Measurements from ENCODE around the gene CYP26B1.

DNA sequence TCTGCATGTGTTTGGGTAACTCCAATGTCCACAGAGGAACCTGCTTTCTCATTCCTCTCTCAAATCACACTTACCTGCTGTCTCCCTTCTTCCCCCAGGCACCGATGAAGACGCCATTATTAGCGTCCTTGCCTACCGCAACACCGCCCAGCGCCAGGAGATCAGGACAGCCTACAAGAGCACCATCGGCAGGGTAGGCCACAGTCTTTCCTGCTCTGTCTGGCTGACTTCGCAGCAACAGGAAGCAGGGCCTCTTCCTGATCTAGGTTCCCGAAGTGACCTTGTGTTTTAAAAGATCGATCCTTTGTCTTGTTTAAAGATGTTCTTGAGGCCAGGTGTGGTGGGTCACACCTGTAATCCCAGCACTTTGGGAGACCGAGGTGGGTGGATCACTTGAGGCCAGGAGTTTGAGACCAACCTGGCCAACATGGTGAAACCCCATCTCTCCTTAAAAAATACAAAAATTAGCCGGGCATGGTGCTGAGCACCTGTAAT is 25.0 kb upstream of the GMCL1 start:
- RRBS = no CpG with 5 or more reads among the region's 12 CpGs

- RRBS = no CpG with 5 or more reads among the region's 6 CpGs
These were observed 19.0 kb upstream of the GMCL1 start for GRCh38 chr2:69810441-69810798.

DNA sequence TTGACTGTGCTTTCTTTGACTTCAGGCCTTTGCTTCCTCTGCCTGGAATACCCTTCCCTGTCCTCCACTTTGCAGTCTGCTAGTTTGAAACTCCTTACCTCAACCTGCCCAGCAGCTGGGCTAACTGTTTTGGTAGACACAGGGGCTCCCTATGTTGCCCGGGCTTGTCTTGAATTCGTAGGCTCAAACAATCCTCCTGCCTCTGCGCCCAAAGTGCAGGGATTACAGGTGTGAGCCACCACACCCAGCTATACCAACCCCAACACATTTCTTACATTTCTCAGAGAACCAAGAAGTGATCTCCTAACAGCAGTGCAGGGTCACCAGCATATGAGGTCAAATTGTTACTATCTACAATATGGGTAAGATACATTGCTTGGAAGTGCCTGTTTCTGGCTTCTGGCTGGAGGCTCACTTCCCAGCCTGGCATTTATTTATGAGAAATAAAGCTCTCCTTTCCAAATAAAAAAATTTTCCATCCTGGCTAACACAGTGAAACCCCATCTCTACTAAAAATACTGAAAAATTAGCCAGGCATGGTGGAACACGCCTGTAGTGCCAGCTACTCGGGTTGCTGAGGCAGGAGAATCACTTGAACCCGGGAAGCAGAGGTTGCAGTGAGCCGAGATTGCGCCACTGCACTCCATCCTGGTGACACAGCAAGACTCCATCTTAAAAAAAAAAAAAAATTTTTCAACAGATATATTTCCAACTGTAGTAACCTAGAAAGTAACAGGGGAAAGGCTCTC is 6.3 kb upstream of the PCBP1 start:
- RRBS = no CpG with 5 or more reads among the region's 8 CpGs

DNA sequence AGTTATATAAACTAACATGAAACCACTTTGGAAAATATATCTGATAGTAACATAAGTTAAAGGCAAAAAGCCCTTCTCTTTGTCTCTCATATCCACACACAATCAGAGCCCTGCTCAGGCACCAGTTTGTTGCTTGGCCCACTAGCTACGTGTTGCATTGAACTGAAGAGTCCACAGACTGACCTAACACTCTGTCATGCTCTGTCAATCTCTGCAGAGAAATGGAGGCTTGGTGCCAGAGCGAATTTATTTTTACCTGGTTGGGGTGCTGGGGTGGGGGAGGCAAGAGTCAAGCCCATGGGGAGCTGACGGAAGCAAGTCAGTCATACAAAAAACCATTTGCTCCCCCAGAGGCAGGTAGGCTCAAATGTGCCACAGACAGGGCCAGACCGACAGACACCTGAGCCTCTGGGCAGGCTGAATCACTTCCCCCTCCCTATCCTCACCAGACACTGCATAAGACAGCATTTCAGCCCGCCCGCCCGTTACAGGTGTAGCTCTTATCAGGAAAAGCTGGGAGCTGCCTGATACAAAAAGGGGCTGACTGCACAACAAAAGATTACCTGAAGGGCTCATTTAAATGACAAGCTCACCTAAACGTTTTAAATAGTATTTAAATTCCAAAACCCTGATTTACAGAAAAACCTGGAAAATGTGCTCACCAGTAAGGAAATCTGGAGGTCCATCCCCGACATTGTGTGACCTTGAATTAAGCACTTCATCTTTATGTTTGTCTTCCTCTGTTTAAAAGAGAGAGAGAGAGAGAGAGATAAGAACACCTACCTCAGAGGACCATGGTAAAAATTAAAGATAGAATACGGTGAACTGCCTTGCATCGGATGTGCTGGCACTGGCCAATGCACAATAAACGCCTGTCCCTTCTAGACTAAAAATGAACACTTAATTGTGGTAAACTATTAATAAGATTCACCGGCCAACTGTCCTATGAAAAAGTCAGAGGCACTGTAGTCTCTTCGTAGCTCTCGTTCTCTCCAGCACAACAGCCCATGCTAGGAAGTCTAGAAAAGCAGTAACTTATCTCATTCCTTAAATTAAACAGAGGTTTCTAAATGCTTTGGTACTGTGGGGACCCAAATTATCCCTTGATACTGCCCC is 2.0 kb upstream of the PCBP1 start:
- RRBS = no CpG with 5 or more reads among the region's 15 CpGs

GRCh38 chr2:70097865-70098441 is 10.7 kb downstream of the PCBP1 start:
- RRBS = no CpG with 5 or more reads among the region's 6 CpGs

- RRBS = no CpG with 5 or more reads among the region's 7 CpGs
These were observed 36.4 kb downstream of the PCBP1 start for GRCh38 chr2:70123776-70123976.

GRCh38 chr2:70137473-70137958 is 50.2 kb downstream of the PCBP1 start:
- RRBS = no CpG with 5 or more reads among the region's 1 CpG

DNA sequence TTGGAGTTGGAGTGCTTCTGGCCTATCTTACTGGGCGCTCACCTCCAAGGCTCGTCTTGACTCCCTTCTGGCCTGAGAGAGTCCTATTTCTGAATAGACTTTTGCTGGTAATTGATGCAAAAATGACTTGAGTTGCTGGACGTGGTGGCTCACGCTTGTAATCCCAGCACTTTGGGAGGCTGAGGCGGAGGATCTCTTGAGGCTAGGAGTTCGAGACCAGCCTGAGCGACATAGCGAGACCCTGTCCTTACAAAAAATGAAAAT is 314 bp upstream of the C2orf42 start:
- RRBS = no CpG with 5 or more reads among the region's 8 CpGs

GRCh38 chr2:70247065-70247726 is 1.2 kb downstream of the TIA1 start:
- RRBS = no CpG with 5 or more reads among the region's 14 CpGs

GRCh38 chr2:70381745-70382281 is 79.9 kb upstream of the FAM136A start:
- RRBS = no CpG with 5 or more reads among the region's 7 CpGs

DNA sequence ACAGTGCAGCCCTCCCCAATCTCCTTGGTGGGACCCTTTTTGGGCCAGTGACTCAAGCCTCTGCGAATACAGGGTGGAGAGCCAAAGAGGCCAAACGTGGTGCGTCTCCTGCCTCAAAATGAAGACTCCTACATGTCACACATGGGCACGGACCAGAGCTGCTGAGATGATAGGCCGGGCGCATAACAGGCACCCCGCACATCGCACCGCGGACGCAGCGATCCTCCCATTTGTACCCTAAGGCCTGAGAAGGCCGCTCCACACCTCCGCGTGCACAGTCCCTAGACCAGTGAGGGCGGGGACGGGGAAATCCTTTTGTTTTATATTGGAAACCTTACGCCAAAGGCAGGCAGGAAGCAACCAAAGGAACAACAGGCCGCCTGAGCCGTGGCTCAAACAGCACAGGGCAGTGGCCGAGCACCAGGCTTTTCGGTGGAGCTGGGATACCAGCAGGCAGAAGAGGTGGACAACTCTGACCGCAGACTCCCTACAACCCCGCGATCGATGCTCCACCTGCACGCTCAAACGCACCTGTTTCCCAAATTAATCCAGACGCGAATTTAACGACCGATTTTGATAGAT is 3.6 kb downstream of the VAX2 start:
- RRBS = no CpG with 5 or more reads among the region's 32 CpGs

DNA sequence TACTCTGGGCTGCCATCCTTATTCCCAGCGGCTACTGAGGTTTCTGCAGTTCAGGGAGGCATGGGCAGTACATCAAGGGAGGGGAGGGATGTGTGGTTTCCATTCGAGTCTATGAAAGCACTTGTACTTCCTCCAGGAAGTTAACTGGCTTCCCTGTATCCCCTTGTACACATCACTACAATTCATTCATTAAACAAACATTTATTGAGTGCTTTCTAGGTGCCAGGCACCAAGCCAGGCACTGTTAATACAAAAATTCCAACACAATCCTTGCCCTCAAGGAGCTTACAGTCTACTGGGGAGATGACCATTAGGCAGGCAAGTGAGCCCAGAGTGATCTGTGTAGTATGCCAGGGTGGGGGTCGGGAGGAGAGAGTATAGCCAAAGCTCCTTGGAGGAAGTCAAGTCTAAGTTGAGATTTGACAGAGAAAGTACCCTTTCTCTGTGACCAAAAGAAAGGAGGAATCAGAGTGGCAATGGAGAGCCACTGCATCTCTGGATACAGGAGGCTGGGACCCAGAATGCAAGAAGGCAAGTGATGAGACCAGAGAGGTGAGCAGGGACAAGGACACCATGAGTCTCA is 7.4 kb downstream of the ANKRD53 start:
- RRBS = no CpG with 5 or more reads among the region's 3 CpGs

DNA sequence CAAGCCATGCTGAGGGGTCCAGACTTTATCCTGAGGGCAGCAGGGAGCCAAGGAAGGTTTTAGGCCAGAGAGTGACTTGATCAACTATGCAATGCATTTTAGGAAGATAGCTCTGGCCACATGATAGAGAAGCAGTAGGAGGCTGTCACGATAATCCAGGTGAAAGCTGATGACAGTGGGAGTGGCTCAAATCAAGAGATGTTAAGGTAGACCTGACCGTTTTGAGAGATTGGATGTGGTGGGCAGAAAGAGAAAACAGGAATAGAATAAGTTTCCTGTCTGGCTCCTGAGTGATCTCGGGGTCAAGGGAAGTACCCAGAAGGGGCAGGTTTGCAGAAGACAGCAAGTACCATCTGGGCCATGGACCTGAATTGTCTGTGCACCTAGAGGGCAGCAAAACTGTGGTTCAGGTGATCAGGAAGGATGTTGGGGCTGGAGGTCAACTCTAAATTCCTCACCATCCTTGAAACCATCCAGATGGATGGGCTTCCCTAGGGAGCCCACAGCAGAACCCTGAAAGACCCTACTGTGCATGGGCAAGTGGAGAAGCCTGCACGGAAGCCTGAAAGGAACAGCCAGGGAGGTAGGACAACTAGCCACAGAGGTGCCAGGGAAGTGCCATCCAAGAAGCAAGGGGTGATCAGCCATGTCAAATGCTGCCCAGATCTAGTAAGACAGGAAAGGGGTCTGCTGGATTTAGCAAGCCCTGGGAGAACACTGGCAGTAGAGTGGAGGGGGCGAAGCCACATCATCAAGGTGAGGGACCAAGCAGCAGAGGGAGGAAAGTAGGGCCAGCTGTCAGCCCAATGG is 8.1 kb downstream of the ANKRD53 start:
- RRBS = no CpG with 5 or more reads among the region's 5 CpGs

DNA sequence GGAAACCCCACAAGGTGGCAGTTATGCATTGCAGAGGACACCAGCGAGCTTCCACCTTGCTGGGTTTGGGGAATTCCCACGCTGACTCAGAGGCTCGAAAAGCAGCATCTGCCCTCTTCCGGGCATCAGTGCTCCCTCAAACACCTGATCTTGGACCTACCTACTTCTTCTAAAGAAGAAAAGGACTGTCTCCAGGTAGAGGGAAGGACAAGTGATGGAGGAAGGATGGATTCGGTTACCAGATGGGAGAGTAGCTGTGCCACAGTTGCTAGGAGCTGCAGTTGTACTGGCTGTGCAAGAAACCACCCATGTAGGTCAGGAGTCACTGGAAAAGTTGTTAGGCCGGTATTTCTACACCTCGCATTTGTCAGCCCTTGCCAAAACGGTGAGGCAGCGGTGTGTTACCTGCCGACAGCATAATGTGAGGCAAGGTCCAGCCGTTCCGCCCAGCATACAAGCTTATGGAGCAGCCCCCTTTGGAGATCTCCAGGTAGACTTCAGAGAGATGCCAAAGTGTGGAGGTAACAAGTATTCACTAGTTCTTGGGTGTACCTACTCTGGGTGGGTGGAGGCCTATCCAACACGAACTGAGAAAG is 29.1 kb upstream of the TEX261 start:
- RRBS = no CpG with 5 or more reads among the region's 13 CpGs

DNA sequence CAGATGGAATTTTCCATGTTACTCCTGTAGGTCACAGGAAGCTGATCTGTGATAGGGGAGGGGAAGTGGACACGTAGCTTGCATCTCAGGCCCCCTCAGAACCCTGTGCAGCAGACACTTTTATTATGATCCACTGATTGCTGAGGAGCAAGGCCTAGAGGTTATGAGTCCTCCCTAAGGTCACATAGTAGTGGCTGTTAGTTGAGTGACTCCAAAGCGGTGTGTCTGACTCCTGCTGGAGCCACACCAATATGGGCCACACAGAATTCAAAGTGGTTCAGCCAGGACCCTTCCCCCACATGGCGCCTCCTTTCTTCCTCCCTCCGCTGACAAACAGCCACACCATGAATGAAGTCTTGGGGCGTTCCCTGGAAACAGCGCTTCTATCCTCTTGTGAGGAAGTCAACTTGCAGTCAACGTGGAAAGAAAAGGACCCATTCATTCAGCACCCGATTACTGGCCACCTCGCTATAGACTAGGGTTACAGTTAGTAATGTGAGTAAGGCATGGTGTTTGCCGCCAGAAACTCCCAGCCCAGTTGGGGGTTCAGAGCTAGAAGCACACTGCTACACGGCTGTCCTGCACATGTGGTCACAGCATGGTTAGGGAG is 8.5 kb downstream of the DYSF start:
- RRBS = no CpG with 5 or more reads among the region's 11 CpGs

DNA sequence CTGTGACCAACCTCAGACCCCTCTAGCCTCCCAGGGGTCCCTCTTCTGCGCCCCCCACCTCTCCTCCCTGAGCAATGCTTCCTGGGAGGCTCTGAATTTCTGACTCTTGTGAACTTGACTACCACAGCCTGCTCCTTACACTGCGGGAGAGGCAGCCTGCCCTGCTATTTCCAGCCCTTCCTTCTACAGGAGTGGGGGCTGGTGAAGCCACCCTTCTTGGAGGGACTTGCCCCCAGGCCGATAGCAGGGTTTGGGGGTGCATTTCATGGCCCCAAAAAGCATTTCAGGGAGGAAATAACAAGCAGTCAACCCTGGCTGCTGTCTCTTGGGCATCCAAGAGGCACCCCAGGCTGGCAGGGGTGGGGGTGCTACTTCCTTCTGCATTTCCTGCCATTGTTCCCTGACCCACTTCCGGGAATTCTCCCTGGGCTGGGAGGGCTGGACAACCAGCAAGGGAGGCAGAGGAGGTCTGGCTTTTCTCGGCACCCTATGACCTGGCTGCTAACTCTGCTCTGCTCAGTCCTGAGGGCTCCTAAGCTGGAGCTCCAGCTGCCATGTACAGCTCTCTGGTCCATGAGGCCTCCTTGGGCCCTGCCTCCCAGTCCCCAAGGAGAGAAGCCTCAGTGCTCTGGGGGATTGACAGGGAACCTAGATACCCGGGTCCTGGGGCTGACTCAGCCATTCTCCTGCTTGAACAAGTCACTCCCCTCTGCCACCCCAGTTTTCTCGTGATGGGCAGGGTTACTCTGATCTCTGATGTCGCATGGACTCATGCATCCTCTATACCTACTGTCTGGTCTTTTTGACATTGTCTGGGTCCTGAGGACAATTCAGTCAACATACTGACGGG is 33.9 kb downstream of the DYSF start:
- RRBS = no CpG with 5 or more reads among the region's 9 CpGs

DNA sequence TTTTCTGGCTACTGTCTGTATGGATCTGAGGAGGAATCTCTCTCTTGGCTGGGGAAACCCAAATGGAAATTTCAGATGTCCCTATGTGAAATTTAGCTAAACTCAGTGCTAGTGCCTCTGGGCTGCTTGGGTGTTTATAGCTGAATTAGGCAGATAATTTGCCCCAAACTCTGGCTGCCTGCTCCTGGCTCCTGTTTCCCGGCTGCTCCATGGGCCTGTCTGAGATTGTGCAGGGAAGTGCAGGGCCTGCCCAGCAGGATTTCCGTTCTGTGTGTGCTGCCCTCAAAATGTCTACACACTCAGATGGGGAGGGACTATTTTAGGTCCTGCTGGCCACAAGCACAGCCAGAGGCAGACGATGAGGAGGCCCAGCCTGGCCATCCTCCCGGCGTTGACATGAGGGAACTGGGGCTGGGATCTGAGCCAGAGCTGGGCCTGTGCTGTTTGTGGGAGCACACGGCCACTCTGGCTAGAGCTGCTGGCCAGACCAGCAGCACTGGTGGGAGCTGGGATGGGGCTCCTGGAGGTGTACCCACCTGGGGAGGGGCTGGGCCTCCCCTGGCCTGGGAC is 148.4 kb downstream of the DYSF start:
- RRBS = no CpG with 5 or more reads among the region's 6 CpGs

GRCh38 chr2:71831121-71831703 is 316.4 kb downstream of the CYP26B1 start:
- RRBS = no CpG with 5 or more reads among the region's 10 CpGs

DNA sequence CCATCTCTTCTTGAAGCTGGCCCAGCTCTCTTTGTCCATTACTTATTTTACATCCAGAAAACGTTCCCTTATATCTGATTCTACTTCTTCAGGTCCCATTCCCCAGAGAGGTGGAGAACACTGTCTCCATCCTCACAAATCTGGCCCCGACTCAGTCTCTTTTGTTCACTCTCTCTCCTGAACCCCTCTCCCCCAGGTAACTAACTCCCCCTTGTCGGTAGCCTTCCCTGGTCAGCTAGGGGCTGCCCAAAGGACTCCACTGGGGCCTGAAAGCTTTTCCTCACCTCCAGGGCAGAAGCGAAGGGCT is 249.5 kb downstream of the CYP26B1 start:
- RRBS = no CpG with 5 or more reads among the region's 4 CpGs

DNA sequence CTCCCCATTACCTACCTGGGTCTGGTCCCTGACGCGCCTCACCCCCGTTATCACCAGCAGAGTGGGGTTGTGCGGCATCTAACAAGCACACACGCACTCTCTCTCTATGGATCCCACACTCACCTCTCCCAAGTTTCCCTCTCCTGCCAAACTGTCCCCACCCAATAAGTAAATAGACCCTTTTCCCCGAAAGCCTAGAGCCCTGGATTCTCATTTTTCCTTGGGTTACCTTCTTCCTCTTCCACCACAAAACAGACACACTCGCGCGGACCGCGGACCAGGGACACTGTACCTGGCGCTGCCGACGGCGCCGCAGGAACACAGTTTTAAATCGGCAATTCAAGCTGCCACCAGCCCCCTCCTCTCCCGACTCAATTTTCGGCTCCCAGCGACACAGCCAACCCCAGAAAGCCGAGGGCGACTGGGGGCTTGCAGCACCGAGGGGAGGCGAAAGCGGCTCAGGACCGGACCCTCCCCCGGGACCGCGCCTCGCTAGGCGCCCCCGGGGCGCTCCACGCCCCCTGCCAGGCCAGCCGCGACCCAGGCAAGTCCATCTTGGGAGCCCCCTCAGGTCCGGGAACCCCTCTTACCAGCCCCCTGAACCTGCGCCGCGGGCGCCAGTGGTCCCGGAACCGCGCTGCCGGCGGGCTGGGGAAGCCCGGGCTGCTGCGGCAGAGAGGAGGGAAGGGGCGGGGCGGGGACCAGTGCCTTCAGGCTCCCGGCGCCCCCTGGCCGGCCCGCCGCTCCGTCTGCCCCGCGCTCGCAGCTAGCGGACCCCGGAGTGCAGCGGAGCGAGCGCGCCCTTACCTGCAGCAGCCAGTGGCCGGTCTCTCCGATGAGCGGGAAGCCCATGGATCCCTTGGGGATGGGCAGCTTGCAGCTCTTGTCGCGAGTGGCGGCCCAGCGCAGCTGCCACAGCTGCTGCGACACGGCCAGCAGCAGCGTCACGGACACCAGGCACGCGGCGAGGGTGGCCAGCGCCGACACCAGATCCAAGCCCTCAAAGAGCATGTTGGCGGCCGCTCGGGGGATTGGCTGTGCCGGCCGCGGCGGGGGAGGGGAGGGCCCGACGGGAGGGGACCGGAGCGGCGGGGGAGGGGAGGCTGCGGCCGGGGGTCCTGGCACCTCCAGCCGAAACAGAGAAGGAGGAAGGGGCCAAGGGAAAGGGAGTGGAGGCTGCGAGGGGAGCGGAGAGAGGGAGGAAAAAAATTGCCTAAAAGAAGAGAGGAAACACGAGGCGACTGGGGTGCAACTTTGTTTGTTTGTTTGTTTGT is at the start of gene CYP26B1:
Gene CYP26B1 (minus strand): TSS at position 1,039 of the 1,274 bp plus-strand sequence.
- RRBS = 4% methylated on average over 37 of the region's 100 CpGs

All from renal cortical epithelial cell (primary cell).